Hair follicular keratinocyte (primary cell): Measurements from ENCODE around the gene BECN1.

DNA sequence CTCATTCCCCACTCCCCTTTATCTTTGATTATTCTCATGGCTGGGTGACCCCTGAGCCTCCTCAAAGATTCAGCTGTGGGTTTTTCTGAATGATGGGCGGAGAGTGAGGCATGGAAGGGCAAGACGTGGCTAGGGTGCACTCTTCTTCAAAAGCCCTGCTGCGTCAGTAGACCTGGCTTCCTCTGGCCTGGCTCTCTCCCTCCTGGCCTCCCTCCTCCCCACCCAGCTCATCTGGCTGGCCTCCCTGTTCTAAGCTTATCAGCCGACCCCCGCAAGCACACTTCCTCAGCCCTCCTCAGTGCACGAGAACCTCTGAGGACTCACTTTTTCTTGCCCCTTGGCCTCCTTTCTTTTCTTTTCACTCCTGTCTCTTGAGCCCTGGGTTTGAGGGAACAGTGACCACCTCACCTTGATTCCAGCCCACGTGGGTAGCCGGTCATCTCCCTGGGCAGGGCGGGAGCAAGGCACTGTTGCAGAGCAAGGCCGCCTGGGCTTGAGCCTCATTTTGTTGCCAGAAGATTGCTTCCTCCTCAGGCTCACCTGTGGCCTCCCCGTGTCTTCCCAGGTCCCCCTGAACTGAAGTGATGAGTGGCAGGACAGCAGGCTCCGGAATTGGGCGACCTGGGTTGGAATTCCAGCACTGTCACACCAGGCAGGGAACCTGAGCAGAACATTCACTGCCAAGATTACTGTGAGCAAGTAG lies 19.7 kb upstream of the NAGLU start:
- RAMPAGE, long total RNA, result no peak

DNA sequence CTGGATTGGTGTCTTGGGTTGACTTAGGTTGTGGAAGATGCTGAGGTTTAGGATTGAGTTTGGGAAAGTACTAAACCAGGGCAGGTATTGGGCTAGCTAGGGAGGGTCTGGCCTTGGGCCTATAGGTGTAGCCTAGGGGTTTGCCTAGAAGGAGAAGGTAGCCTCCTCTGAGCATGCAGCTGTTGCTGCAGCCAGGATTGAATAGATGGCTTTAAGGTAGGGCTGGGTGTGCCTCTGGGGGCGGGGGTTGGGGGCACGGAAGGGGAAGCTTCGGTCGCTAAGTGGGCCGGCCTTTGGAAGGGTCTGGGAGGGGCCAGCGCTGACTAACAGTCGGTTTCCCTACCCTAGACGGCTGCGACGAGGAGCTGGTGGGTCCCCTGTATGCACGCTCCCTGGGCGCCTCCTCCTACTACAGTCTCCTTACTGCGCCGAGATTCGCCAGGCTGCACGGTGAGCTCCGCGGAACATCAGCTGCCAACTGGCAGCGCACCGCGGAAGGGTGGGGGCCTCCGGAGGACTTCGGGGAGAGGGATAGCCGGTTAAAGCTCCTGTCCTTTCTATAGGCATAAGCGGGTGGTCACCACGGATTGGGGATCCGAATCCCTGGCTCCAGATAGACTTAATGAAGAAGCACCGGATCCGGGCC lies 1.3 kb downstream of the CNTNAP1 start:
- RAMPAGE, long total RNA, result no peak

DNA sequence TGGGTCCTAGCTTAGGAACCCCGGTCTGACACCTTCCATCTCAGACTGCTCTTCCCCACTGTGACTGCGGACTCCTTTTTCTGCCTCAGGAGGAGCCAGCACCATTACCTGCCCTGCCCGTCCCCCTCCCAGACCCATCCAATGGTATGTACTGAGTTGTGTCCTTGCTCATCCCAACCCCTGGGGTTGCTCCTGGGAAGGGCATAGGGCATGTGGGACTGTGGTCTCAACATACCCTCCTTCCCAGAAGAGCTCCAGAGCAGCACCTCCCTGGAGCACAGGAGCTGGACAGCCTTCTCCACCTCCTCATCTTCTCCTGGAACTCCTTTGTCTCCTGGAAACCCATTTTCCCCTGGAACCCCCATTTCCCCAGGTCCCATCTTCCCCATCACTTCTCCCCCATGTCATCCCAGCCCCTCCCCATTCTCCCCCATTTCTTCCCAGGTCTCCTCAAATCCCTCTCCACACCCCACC lies 3.9 kb downstream of the COA3 start:
- RAMPAGE, long total RNA, result no peak

DNA sequence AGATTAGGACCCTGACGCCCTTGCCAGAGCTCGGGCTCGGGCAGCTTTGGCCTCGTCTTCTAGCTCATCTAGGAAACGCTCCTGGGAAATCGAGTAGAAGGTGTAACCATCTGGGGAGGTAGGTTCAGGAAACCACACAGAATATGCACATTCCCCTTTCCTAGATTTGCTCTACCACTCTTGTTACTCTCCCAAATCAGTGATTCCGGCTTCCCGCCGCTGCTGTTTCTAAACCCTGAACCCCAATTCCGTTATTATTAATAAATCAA lies 512 bp downstream of the COA3 start:
- RAMPAGE, long total RNA, result no peak

DNA sequence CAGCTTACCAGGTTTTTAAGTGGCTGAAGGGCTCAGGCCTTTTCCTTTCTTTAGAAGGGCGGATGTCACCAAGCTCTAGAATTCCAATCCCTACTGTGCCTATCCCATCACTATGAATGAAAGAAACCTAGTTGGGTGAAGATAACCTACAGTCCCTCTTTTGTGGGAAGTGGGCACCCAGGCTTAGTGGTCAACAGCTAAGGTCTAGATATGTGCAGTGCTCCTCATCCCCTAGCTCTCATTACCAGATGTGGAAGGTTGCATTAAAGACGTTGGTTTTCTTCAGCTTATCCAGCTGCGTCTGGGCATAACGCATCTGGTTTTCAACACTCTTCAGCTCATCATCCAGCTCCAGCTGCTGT lies 8.4 kb downstream of the BECN1 start:
- RAMPAGE, long total RNA, result no peak

DNA sequence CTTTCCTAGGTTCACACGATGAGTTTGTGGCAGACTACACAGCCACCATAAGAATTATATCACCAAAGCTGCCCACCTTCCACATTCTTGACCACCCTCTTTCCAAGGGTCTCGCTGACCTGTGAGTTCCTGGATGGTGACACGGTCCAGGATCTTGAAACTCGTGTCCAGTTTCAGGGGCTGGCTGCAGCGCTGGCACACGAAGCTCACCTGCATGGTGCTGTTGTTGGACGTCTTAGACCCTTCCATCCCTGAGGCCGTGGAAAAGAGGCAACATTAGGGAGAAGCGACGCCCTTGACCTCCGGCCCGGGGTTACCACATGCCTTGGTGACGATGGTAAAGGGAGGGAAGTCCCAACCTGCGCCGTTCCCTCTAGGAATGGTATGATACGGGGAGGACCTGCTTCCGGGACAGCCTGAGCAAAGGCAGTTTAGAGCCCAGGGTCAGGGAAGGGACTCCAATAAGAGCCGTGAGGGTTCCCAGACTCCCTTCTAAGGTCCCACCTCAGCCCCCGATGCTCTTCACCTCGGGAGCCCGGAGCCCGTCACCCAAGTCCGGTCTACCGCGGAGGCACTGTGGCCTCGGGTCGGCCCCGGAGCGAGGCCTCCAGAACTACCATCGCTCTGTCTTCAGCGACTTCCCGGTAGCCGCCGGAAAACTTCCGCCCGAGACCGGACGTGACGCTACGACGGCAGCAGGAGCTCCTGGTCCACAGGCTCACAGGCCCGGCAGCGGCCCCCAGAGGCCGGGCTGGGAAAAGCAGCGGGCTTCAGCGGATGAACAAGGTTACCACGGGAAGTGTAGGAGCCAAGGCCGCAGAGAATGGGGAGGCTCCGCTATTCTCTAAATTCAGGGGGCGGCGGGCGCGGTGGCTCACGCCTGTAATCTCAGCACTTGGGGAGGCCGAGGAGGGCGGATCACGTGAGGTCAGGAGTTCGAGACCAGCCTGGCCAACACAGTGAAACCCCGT lies at the start of gene BECN1:
BECN1 (minus strand) TSS at position 654 of the 971 bp plus-strand sequence.
- RAMPAGE, long total RNA, result start-site peak on the minus strand centred at position 641 of the sequence, 32 bp wide, 249 and 552 reads in 2 replicates

GRCh38 chr17:42833944-42834286 lies 718 bp downstream of the PSME3 start:
- RAMPAGE, long total RNA, result no peak

DNA sequence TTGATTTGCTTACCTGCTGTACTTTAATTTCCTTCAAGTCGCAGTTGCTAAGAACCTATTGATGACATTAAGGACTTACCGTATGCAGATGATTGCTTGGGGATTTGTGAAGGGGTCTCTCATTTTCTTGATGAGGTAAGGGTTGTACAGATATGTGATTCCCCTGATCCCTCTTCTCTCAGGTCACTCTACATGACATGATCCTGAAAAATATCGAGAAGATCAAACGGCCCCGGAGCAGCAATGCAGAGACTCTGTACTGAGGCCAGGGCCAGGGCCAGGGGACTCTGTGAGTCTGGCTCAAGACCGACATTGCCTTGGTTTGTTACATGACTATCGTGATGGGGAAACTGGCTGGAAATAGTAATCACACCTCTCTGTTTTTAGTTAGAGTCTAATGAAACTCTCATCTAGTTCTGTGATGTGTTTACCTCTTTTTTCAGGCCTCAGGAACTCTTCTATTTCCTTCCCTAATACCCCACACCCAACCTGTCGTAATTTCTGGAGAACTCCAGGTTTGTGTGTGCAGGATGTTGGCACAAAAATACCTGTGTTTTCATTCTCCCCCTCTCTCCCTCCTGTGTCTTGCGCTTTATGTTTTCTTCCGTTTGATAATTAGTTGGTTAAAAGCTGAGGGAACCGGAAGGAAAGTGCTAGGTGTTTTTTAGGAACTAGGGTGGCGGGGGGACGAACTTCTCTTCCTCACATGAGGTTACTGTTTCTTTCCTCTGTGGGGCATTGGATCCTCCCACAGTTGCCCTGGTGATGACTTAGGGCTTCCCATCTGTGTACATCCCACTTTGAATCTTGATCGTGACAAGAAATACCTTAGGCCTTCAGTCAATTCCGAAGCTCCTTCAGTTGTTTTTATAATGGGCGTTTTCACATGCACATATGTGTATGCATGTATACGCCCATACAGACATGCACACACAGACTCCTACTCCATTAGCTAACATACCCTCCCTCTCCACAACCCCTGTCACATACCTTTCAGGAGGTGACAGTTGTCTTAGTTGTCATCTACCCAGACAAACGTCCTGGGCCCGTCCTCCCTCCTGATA lies 2.7 kb upstream of the AOC2 start:
- RAMPAGE, long total RNA, result no peak

DNA sequence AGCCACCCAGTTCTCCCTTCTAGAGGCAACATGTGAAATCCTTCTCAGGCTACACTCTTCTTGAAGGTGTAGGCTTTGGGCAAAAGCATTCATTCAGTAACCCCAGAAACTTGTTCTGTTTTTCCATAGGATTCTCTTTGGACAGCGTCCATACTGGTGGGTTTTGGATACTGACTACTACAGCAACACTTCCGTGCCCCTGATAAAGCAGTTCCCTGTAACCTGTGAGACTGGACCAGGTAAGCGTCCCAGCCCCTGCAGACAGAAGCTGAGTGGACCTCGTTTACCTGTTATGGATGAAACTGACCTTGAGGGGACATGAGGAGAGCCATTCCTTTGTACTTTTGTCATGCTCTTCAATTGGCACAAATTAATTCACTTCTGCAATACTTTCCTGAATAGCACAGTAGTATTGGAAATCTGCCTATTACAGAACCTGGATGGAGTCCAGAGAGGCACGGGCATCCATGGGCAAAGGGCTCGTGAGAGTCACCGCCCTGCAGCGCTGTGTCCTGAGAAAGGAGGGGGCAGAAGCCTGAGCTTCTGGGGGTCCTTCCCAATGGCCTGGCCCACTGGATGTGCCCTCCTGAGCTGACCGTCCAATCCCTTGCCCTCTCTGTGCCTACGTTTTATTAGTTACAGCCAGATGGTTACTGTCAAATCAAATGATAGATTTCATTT lies 3.3 kb downstream of the G6PC1 start:
- RAMPAGE, long total RNA, result no peak

DNA sequence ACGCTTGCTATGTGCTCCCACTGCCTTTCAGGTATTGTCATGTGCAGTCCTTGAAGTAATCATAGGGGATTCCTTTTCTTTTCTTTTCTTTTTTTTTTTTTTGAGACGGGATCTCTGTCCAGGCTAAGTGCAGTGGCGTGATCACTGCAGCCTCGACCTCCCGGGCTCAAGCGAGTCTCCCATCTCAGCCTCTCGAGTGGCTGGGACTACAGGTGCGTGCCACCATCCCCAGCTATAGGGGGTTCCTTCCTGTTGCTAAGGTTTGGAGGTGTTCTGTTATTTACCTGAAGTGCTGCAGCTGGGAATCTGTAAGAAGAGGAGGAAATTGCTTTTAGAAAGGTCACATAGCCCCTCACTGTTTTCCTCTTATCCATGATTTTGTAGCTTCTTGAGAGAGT lies 861 bp downstream of the RPL27 start:
- RAMPAGE, long total RNA, result no peak

- RAMPAGE, long total RNA, result no peak
Observed at GRCh38 chr17:43015445-43016224, 6.5 kb downstream of the VAT1 start.

- RAMPAGE, long total RNA, result no peak
Observed at GRCh38 chr17:43124486-43124819, 711 bp downstream of the BRCA1 start.

- RAMPAGE, long total RNA, result no peak
Observed at GRCh38 chr17:43135402-43135844, 10.3 kb upstream of the BRCA1 start.

GRCh38 chr17:43360734-43361536 lies 37.9 kb upstream of the ARL4D start:
- RAMPAGE, long total RNA, result no peak

GRCh38 chr17:43384414-43385068 lies 14.3 kb upstream of the ARL4D start:
- RAMPAGE, long total RNA, result no peak

- RAMPAGE, long total RNA, result no peak
Observed at GRCh38 chr17:43418727-43419655, 20.2 kb downstream of the ARL4D start.

DNA sequence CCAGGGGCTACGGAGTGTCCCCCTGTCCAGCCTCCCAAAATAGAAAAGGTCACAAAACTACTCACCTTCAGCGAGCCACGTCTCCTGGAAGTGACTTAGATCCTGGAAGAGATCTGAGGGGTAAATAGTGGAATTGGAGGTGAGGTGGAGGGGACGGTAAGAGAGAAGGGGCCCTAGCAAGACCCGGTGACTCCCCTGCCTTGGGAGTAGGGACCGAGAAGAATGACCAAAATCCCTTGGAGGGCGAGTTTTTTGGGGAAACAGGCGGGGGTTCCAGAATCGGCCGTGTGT lies 1.3 kb downstream of the ETV4 start:
- RAMPAGE, long total RNA, result no peak

- RAMPAGE, long total RNA, result no peak
Observed at GRCh38 chr17:43634689-43635231, 27.0 kb downstream of the MEOX1 start.

GRCh38 chr17:43658913-43659515 lies 2.7 kb downstream of the MEOX1 start:
- RAMPAGE, long total RNA, result no peak

DNA sequence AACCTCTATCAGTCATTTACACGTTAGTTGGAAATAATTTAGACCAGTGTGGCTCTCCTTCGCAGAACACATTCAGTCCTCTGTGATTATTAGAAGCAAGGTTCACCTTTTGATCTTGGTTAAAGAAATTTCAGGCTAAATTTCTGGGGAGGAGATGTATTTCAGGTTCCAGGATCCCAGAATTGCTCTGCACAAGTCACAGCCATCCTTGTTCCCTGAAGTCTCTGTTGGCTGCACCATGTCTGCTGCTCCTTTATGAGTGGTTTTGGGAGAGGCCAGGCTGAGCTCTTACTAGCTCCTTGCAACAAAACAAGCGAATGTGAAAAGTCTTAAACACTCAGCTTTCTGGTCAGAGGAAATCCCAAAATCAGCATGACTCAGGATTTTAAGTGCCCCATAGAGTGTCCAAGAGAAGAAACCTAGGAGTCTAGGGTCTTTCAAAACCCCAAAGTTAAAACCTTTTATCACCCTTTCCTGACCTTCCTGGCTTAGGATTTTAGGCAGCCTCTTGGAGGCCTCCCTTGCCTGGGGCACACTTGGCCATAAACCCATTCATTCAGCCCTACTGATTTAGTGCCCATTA lies 37.1 kb downstream of the SOST start:
- RAMPAGE, long total RNA, result no peak